ENCODE measurements around a stretch of chr13.

GRCh38 chr13:41199416-41199984, 5.1 kb upstream of the KBTBD7 start:
- PRO-cap: no peak
- RAMPAGE, long total RNA, 4 experiments: no peak in any of the 4 experiments

DNA sequence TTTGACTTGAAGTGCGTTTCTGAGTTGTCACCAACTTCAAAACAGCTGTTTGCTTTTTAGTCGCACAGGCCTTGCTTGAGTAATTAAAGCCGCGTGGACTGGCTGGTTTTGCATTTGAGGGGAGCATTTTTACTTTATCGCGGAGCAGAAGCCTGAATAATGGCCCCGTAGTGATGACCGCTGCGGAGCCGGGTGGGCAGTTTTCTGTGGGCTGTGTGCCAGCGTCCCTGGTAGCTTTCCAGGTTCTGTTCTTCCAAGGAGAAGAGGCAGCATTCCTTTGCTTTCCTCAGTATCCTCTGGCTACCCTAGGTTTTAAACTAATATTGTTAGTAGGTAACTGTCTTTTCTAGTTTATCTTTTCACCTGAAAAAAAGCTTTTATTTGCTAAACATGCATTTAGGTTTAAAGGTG, 1.1 kb downstream of the NAA16 start:
- PRO-cap: no peak
- RAMPAGE, long total RNA, 4 experiments: no peak in any of the 4 experiments

GRCh38 chr13:41492150-41493515, 35.3 kb downstream of the RGCC start:
- PRO-cap: no peak
- RAMPAGE, long total RNA, 4 experiments: no peak in any of the 4 experiments

- PRO-cap: no peak
- RAMPAGE, long total RNA, 4 experiments: no peak in any of the 4 experiments
Measured at GRCh38 chr13:41503273-41503813, 46.0 kb downstream of the RGCC start.

- PRO-cap: no peak
- RAMPAGE, long total RNA, 4 experiments: no peak in any of the 4 experiments
Measured at GRCh38 chr13:41720712-41721905, 239.8 kb downstream of the VWA8 start.

GRCh38 chr13:41780649-41781405, 180.1 kb downstream of the VWA8 start:
- PRO-cap: no peak
- RAMPAGE, long total RNA, 4 experiments: start-site peak on the minus strand in 1 of 4 experiments, at chr13:41781021-41781204 at its widest, 10 reads per replicate

DNA sequence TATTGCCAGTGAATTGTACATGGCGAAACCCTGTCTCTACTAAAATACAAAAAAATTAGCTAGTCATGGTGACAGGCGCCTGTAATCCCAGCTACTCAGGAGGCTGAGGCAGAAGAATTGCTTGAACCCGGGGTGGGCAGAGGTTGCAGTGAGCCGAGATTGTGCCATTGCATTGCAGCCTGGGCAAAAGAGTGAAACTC, 96.2 kb downstream of the VWA8 start:
- PRO-cap: no peak
- RAMPAGE, long total RNA, 4 experiments: no peak in any of the 4 experiments

DNA sequence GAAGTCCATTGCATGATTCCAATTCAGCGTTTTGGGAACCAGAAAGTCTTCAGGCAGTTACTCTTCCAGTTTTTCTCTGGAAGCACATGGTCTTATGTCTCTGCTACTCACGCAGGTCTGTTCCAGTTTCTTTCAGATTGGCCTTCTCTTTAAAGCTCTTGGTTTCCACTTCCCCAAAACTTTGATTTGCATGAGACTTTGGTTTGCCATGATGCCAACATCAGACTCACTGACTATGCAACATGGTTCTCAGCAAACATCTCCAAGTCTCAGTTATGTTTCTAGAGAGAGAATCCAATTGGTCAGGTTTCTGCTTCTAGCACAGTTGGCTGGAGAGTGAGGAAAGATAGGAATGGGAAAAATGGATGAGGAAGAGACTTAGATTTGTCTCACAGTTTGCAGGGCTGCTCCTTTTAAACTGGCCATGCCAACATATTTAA, 3.2 kb downstream of the AKAP11 start:
- PRO-cap: no peak
- RAMPAGE, long total RNA, 4 experiments: start-site peak on the plus strand in 1 of 4 experiments, centred at position 341 of the sequence, 5 reads per replicate

GRCh38 chr13:42354951-42355504, 83.1 kb downstream of the AKAP11 start:
- PRO-cap: no peak
- RAMPAGE, long total RNA, 4 experiments: no peak in any of the 4 experiments

GRCh38 chr13:42377554-42378176, 105.7 kb downstream of the AKAP11 start:
- PRO-cap: no peak
- RAMPAGE, long total RNA, 4 experiments: no peak in any of the 4 experiments

DNA sequence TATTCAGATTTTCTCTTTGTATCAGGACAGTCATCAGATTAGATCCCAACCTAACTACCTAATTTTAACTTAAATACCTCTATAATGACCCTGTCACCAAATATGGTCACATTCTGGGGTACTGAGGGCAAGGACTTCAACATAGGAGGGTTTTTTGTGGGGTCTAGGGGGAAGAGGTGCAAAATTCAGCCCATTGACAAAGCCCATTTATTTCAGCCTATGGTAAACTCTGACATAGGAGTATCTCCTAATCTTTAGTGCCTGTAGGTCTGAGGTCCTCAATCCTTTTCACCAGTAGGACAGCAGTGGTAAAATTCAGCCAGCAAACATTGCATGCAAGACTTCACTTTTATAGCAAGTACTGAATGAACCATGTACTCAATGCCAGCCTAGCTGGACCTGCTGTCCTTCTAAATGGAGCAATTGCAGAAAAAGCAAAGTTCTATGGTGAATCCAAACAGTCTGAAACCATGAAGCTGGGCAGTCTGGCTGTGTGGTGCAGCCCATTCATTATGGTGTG, 21.0 kb upstream of the TNFSF11 start:
- PRO-cap: no peak
- RAMPAGE, long total RNA, 4 experiments: no peak in any of the 4 experiments

DNA sequence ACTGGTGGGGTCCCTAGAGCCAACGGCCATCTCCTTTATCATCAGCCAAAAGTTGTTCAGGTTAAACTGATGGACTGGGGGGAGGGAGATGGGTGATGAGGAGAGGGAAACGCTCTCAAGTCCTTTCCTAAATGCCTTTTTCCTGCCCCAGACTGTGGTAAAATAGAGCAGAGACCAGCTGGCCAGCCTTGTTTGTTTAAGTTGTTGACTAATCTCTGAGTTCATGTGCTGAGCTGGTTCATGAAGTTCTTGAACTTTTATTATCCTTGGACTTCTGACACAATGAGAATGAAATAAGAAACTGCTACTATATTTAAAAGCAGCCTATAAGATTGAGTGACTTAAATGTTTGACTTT, 20.3 kb upstream of the TNFSF11 start:
- PRO-cap: no peak
- RAMPAGE, long total RNA, 4 experiments: no peak in any of the 4 experiments

DNA sequence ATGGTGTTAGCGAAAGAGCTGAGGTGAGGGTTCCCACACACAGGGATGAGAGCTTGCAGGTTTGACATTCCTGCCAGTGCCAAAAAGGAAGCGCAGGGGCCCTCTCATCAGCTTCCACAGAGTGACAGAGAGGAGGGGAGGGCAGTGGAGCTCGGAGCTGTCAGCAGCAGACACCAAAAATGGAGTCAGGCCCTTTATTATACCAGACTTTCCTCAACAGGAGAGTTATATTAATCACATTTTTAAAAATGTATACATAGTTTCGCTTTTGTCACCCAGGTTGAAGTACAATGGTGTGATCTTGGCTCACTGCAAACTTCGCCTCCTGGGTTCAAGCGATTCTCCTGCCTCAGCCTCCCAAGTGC, 65.3 kb upstream of the FAM216B start:
- PRO-cap: no peak
- RAMPAGE, long total RNA, 4 experiments: no peak in any of the 4 experiments

- PRO-cap: no peak
- RAMPAGE, long total RNA, 4 experiments: no peak in any of the 4 experiments
Measured at GRCh38 chr13:43307637-43308369, 284.4 kb downstream of the DNAJC15 start.

GRCh38 chr13:43327525-43328065, 304.2 kb downstream of the DNAJC15 start:
- PRO-cap: no peak
- RAMPAGE, long total RNA, 4 experiments: no peak in any of the 4 experiments

DNA sequence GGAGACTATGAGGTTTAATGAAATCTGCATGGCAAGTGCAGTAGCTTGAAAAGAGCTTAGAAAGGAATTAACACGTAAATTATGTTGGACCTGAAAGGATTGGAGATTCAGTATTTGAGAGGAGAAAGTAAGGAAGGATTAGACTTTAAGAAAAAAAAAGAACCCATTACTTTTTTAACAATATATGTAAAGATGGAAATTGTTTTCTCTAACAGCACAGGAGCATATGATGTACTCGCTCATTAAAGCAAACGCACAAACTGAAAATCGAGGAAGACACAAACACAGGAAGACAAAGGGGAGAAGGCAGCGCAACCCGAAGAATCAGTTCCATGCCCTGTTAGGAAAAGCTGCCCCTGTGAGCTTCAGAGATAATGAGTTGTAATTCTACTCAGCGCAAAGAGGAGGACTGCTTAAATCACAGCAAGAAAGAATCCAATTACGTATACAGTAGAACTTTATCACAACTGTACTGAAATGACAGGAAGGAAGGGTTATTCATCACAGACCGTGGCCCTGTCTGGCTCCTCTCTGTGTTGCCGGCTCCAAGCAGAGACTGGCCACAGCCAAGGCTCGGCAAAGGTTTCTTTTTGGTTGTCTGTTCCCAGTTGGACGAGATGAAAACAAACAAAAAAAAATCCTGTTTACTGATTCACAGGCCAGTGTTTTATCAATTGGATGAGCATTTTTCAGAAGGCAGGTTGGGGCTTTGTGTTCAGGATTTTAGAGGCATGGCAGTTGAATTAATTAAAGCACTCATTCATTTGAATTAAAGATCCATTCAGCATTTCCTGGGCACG, 340.7 kb downstream of the DNAJC15 start:
- PRO-cap: no peak
- RAMPAGE, long total RNA, 4 experiments: no peak in any of the 4 experiments

DNA sequence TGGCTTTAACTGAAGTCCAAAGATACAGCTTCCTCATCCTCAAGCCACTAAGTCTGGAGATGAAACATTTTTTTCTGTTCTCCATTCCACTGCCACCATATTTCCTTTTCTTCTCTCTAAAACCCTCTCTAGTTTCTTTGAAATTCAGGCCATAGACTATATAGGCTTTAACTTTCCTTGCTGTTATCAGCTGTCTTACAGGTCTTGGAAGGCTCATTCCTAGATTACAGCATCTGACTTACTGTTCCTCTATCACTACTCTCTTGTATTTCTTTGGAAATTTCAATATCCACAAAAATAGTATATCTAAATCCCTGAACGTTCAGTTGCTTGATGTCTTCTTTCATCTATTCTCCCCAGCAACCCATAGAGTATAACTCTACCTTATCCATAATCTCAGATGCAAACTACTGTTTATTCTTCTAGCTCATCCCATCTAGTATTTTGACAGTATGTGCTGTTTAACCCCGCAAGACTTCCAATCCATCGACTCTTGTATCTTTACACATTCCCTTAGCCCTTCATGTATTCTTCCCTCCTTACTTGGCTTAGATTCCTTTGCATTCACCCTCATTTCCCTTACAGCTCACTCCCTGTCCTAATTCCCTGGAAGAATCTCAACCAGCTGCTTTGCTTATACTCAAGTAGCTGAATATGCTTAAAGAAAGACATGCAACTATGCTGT, 7.7 kb downstream of the CCDC122 start:
- PRO-cap: no peak
- RAMPAGE, long total RNA, 4 experiments: start-site peak on the minus strand in 1 of 4 experiments, centred at position 216 of the sequence, 8 reads per replicate

DNA sequence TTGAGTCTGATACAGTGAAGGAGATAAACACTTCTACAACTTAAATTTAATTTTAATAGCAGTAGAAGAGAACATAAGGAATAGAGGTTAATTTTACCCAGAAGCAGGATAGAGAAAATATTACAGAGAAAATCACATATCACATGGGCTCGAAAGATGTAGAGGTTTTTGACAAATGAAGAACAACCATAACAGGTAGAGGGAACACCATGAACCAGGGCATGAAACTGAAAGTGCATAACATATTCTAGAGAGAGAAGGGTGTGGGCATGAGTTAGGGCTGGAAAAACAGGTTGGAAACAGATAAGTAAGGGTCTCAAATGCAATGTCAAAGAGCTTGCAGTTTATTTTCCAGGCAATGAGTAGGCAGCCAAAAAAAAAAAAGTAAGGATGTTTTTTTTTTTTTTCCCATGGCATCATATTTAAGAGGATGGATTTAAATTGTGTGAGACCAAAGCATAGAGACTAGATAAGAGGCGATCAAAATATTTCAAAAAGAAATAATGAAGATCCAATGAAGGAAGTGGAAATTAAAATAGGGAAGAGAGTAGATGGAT, 12.2 kb downstream of the LACC1 start:
- PRO-cap: no peak
- RAMPAGE, long total RNA, 4 experiments: no peak in any of the 4 experiments

DNA sequence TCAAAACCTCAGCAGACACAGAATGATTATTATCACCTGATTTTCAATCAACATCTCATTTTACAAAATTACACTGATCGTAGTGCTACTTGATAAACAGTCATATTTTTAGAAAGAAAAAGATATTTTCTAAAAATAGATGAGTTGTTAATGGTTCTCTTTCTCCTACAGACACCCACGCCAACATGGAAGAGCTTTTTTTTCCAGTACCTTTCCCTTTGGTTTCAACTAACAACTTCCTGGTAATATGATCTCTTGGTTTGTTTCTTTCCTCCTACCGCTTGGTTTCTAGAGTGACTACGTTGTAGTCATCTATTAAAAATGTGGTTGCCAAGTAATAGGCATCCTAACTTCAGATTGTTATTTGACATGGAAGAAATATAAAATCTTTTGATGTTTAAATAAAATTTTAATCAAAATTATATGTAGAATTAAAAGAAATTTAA, 92.3 kb downstream of the SMIM2 start:
- PRO-cap: no peak
- RAMPAGE, long total RNA, 4 experiments: no peak in any of the 4 experiments

DNA sequence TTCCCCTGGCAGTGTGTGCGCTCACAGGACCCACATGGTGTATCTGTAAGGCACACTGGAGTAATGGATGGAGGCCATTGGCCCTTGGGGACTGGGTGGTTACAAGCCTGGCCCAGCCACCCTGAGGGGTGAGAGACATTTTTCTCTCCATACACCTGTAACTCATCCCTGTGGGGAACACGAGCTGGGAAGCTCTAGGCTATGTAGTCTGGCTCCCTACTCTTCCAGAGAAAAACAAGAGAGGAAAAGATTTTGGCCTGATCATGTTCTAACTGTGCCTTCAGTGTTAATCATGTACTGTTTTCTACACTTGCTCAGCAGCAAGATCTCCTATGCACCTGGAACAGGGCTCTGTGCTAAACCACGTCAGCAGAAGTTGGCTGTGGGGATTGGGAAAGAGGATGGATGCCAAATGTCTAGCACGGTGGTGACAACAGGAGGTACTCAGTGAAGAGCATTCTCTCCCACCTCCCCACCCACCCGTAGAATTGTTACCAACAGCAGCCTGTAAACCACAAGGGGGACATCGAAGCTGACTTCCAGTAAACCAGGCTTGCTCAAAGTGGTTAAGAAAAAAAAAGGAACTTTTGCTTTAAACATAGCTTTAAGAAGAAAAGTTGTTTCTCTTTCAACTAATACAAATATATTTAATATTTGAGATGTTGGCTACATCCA, 44.2 kb downstream of the SMIM2 start:
- PRO-cap: no peak
- RAMPAGE, long total RNA, 4 experiments: no peak in any of the 4 experiments